Non-pigmented ciliary epithelial cell (primary cell): ENCODE measurements around a stretch of chr17.

- RRBS: no CpG with 5 or more reads among the region's 4 CpGs
Observed at GRCh38 chr17:57952481-57953104, 2.6 kb downstream of the CUEDC1 start.

DNA sequence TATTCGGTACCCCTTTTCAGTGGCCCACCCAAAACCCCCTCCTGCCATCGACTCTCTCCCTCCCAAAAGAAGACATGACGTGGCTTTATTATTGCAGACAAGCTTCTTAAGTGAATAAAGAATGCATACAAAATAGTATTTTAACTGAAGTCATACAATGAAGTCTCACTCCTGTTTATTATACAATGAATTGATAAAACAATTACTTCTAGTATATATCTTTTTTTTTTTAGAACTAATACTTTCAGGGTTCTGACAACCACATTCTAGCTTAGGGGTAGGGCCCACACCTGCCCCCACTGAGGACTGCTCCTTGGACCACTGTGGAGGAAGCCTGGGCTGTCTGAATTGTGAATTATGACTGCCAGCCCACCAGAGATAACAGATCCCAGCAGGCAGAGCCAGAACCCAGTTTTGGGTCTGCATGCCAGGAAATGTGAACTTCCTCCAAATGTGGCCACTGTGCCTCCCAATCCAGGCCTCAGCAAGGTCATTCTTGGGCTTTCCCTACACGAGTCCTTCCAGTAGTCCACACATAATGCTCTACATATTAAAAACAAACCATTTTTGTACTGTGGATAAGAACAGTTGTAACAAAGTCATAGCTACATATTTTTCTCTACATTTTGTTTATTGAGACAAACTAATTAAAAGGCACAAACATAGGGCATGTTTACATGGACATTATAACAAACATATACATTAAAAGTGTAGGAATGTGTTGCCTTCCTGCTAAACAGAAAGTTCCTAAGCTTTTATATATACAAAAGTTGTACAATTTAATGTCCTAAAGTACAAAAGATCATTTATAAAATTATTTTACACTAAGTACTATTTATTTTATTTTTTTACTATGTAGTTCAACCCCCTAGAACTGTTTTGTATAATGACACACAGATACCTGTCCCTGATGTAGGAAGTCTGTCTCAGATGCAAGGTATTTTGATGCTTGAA, 15.8 kb downstream of the VEZF1 start:
- RRBS: no CpG with 5 or more reads among the region's 4 CpGs

DNA sequence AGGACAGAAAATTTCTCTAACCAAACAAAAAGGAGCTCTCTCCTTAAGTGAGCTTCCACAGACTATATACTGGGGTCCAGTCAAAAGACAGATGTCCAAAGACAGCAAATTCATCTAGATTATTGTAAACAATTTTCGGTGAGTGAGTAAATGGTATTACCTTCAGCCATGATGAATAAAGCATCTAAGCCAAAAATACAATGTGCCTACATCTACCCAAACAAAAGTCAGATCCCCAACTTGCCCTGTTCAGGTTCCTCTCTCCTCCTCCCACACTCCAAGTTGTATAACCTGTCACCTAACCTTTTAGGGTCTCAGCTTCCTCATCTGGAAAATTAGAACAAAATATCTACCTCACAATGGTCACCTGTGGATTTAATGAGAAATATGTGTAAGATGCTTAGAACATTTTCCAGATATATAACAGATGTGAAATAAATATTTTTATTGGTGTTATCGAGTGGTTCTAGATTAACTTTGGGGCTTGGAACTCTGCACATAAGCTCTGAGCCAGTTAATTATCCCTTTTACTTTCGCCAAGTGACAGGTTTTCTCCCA, 2.6 kb upstream of the VEZF1 start:
- RRBS: no CpG with 5 or more reads among the region's 3 CpGs

DNA sequence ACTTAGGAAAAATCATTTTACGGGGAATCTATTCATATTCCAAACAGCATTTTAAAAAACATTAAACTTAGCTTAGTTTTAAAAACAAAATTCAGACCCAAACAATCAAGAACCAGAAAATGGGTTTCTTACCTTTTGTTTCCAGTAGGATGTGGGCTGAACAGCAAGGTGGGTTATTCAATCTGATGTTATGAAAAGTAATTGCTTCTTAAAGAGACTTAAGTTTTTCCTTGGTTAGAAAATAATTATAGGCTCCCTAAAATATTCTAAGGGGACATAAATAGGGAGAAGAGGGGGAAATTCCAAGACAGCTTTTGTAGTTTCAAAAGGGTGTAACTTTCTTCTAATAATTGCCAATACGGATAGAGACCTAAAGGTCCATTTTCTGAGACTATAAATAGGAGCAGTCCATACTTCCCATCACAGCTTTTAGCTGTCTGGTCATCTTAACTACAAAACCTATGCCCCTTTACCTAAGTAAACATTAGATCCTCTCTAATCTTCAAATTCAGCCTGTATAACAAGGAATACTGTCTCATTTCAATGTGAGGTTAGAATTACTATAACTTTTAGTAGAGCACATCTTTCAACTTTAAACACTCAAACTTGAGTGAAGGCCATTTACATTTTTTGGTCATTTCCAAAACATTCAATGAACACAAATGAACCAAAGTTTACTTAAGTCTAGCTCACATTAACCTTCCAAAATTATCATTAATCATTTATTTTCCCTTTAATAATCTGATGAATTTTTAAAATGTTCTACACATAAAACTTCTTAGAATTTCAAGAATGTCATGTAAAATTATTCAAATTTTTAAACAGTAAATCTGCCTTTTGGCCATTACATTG, 5.5 kb downstream of the SRSF1 start:
- RRBS: no CpG with 5 or more reads among the region's 2 CpGs

GRCh38 chr17:58003247-58004598, 3.3 kb downstream of the SRSF1 start:
- RRBS: no CpG with 5 or more reads among the region's 15 CpGs

GRCh38 chr17:58152830-58153618, 4.8 kb downstream of the OR4D1 start:
- RRBS: no CpG with 5 or more reads among the region's 4 CpGs

DNA sequence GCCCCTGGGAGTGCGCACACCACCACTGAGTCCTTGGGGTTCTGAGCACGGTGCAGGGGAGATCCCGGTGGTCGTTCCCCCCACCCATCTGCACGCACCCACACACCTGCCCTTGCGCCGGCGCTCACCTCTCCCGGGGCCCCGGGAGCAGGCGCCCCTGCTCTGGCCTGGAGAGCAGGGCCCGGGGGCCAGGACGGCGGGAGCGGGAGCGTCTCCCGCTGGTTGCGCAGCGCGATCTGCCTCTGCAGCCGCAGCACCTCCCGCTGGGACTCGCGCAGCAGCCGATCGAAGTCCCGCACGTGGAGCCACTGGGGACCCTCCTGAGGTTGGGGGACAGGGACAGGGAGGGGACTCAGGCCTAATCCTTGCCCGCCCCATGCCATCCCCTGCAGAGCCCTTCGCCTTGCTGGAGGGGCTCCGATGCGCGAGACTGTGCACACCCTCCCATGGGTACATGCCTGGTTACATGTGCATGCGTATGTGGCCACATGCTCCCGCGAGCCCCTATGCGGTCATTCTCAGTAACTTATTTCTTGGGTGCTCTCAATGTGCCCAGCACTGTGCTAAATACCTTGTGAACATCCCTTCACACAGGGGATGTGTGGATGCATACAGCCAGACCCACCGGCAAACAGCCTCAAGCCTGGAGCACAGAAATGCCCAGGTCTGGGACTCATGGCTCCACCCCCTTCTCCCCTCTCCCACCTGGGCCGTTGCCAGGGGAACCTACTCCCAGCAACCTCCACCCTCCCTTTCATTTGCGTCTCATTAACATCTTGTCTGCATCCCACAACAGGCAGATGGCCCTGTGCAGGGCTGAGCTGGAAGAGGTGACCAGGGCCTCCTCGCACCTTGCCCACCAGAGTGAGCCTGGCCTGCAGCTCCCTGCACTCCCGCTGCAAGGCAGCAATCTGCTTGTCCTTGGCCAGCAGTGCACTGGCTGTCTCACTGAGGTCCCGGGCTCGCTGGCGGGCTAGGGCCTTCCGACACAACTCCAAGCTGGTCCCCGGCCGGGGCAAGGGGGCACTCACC, 3.6 kb downstream of the TSPOAP1 start:
- RRBS: 31% methylated on average over 13 of the region's 48 CpGs

DNA sequence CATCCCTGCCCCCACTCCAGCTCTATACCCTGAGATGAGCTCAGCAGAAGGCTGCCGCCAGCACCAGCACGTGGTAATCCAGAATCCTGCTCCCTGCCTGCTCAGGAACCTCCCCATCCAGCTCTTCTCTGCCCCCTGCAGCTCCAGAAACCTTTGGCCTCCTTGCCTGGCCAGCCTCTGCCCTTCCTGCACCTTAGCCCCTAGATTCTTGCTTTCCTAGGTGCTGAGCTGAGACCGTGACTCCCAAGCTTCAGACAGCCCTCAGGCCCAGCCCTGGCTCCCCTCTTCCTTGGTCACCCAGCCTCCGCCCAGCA, 2.7 kb downstream of the TSPOAP1 start:
- RRBS: no CpG with 5 or more reads among the region's 4 CpGs

DNA sequence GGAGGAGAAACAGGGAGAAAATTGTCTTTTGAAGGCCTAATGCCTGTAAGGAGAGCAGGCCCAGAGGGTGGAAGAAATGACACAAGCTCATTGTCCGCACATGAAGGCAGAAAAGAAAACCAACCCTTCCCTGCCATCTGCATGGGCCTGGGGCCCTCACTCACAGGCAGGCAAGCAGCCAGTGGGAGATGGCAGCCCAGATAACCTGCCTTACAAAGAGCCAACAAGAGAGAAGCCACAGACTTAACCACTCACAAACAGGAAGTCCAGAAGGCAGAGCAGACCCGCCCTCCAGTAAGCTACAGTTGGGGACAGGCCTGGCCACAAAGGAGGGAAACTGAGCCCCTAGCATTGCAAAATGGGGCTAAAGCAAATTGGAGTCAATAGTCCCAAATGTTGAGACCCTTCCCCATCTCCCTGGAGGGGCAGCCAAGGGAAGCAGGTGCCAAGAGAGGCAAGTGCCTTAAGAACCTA, 7.3 kb upstream of the TSPOAP1 start:
- RRBS: no CpG with 5 or more reads among the region's 2 CpGs

DNA sequence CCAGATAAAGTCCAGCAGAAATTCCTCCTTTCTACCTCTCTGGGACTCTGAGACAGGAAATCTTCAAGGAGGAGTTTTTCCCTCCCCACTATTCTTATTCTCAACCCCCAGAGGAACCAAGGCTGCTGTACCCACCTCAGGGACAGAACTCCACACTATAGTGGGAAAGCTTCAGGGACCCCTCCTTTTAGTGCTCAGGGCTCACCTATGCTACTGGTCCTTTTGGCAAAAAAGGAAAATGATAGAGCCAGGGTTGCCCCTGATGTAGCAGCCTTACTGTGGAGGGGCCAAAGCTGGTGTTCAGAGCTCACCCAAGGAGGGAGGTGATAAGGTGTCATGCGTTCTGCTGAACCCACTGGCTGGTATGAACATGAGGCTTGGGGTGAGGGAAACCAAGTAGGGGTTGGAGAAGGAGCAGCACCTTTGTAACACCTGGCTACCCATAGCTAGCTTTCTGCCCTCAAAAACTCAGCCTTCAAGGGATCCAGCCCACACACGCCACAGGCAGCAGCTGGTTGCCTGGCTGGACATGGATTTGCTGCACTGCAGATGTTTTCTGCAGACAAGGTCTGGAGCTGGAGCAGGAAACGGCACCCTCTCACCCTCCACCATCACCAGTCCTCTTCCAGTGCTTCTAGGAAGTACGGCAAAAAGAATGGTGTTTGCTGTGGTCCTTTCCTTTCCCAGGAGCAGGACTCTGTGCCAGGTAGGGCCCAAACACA, 2.3 kb upstream of the SUPT4H1 start:
- RRBS: no CpG with 5 or more reads among the region's 4 CpGs

GRCh38 chr17:58375065-58375738, 23.2 kb upstream of the SUPT4H1 start:
- RRBS: no CpG with 5 or more reads among the region's 9 CpGs

GRCh38 chr17:58494673-58495402, 6.6 kb upstream of the HSF5 start:
- RRBS: no CpG with 5 or more reads among the region's 13 CpGs

- RRBS: no CpG with 5 or more reads among the region's 8 CpGs
Observed at GRCh38 chr17:58520131-58520824, 5.8 kb upstream of the MTMR4 start.

- RRBS: no CpG with 5 or more reads among the region's 10 CpGs
Observed at GRCh38 chr17:58520825-58521252, 6.4 kb upstream of the MTMR4 start.

- RRBS: no CpG with 5 or more reads among the region's 37 CpGs
Observed at GRCh38 chr17:58631103-58632257, 60.4 kb downstream of the IGBP1C start.

DNA sequence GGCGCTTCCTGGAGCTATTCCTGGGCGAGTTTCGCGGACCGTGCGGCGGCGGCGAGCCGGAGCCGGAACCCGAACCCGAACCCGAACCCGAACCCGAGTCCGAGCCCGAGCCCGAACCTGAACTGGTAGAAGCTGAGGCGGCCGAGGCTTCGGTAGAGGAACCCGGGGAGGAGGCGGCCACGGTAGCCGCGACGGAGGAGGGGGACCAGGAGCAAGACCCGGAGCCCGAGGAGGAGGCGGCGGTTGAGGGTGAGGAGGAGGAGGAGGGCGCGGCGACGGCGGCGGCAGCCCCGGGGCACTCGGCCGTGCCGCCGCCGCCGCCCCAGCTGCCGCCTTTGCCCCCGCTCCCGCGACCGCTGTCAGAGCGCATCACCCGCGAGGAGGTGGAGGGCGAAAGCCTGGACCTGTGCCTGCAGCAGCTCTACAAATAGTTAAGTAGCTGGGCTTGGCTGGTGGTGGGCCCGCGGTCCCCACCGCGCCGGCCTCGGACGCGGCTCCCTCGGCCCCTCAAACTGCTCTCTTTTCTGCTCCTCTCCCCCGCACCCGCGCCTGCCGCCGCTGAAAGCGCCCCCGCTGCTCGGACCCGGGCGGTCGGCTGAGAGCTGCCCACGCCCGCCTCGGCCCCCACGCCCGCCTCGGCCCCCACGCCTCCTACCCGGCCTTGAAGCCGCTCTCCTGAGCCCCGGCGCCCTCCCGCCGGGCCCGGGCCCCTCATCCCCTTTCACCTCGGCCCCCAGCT, 547 bp downstream of the PPM1E start:
- RRBS: 1% methylated on average over 47 of the region's 89 CpGs

- RRBS: no CpG with 5 or more reads among the region's 4 CpGs
Observed at GRCh38 chr17:59027627-59028261, 78.9 kb downstream of the TRIM37 start.

GRCh38 chr17:59330130-59331049, 1.1 kb upstream of the YPEL2 start:
- RRBS: no CpG with 5 or more reads among the region's 15 CpGs

- RRBS: no CpG with 5 or more reads among the region's 9 CpGs
Observed at GRCh38 chr17:59400614-59400839, 69.1 kb downstream of the YPEL2 start.

GRCh38 chr17:59428864-59429475, 97.5 kb downstream of the YPEL2 start:
- RRBS: no CpG with 5 or more reads among the region's 7 CpGs